Epithelial cell of esophagus (primary cell): ENCODE data around the gene CAVIN4.

DNA sequence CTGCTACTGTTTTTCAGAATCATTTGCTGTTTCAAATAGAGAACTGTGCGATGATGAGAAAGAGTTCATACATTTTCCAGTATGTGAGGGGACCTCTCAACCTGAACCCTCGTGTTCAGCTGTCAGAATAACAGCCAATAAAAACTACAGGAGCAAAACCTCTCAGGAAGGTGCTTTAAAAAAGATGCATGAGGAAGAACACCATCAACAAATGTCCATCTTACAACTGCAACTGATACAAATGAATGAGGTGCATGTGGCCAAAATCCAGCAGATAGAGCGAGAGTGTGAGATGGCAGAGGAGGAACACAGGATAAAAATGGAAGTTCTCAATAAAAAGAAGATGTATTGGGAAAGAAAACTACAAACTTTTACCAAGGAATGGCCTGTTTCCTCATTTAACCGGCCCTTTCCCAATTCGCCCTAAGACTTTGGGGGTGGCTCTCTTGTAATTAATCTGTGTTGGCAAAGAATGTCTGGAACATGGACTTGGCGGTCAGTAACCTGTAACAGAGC lies 22.4 kb upstream of the TMEFF1 start:
- RRBS, result no CpG with 5 or more reads among the region's 6 CpGs

- RRBS, result no CpG with 5 or more reads among the region's 10 CpGs
Observed at GRCh38 chr9:100577852-100578435, at the start of gene CAVIN4. Gene CAVIN4, plus strand, starts transcription at chr9:100578079.

GRCh38 chr9:101323984-101324939 lies 60.5 kb downstream of the BAAT start:
- RRBS, result no CpG with 5 or more reads among the region's 7 CpGs

DNA sequence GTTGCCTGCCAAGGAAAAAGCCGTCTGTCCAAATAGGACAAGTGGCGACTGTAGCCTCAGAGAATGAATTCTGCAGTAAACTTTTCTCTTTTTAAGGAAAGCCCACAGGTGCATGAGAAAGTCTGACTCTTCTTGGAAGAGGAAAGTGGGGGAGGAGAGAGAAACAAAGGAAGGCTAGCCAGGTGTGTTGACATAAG lies 58.5 kb downstream of the BAAT start:
- RRBS, result no CpG with 5 or more reads among the region's 2 CpGs

DNA sequence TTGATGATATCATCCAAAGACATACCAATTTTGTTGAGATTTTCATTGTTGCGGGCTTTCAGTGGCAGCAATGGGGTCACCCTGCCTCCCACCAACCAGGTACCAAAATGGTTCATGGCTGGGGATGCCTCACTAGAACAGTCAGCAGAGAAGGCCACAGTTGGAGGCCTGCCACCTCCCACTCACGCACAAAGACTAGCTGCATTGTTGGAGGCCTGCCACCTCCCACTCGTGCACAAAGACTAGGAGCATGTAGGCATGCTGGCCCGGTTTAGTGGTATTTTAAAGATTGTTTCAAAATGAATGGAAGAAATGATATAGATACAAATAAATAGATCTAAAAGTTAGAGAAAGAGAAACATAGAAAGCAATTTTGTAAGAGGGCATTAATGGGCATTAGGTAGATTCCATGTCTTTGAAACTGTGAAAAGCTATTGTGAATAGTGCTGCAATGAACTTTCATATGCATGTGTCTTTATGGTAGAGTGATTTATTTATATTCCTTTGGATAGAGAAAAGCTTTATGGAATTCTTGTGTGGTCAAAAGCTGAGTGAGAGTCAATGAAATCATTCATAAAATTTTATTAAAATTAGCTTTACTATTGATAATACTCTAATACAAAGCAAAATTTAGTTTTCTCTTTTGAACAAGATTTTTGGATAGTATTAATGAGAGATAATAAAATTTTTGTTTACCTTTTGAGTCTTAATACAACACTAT lies 8.2 kb downstream of the BAAT start:
- RRBS, result no CpG with 5 or more reads among the region's 4 CpGs

GRCh38 chr9:101429783-101430307 lies 5.7 kb downstream of the ALDOB start:
- RRBS, result no CpG with 5 or more reads among the region's 6 CpGs

GRCh38 chr9:101432820-101433967 lies 2.4 kb downstream of the ALDOB start:
- RRBS, result no CpG with 5 or more reads among the region's 6 CpGs

DNA sequence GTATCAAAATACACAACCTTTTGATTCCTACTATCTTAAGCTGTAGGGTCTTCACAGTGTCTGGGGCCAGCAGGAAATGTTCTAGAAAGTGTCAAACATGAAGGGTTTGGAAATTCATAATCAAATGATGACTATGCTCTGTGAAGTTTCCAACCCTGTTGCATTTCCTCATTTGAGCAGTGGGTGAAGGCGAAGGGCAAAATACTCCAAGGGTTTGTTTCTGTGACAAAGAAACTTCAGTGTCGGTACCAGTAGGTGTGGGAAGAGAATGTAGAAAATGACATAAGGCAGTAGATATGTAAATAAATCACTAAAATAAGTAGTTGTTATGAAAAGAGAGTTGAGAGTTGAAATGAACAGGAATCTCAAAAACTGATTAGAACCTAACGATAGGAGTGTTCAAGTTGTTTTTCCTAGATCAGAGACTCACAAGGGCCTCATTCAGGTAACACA lies 542 bp downstream of the ALDOB start:
- RRBS, result no CpG with 5 or more reads among the region's 3 CpGs

DNA sequence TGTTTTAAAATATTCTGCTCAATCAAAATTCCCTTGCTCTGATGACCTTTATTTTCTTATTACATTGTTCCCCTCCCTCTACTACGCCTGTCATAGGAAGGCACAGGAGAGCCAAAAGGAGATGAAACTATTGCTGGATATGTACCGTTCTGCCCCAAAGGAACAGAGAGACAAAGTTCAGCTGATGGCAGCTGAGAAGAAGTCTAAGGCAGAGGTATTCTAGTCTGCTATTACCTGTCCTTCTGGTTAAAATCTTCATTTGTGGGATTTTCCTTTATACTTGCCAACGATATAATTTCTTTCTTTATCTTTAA lies 20.2 kb downstream of the RNF20 start:
- RRBS, result no CpG with 5 or more reads among the region's 3 CpGs

DNA sequence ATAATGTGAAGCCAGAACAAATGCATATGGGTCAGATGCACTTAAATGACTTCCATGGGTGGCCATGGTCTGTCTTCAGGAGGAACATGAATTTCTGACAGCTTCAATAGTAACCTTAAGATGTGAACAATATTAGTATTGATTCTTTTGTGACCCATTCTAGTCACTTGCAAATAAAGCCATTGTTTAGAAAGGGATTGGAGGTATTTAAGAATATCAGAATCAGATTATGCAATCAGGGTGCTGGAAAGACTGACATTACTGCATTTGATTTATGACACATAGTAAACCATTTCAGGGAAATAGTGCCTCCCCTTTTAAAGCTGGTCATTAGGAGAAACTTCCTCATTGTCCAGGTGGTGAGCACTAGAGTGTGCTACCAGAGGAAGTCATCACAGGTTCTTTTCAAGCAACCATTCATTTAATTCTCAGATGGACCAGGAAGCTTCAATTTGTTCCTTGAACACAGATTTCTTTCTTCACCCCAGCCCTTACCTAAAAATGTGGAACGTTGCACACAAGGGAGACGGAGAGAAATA lies 32.1 kb downstream of the GRIN3A start:
- RRBS, result no CpG with 5 or more reads among the region's 2 CpGs

GRCh38 chr9:101706854-101707306 lies 31.6 kb downstream of the GRIN3A start:
- RRBS, result no CpG with 5 or more reads among the region's 1 CpG

DNA sequence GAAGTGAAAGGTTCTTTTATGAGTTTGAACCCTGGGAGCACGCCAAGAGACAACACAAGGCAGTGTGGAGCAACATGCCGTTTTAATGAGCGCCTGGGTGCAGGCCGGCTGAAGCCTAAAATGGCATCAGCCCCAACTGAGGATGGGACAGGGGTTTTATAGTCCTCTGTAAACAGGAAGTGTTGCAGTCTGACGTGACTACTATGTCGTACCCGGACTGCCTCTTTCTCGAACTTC lies 193.7 kb downstream of the CYLC2 start:
- RRBS, result no CpG with 5 or more reads among the region's 8 CpGs

DNA sequence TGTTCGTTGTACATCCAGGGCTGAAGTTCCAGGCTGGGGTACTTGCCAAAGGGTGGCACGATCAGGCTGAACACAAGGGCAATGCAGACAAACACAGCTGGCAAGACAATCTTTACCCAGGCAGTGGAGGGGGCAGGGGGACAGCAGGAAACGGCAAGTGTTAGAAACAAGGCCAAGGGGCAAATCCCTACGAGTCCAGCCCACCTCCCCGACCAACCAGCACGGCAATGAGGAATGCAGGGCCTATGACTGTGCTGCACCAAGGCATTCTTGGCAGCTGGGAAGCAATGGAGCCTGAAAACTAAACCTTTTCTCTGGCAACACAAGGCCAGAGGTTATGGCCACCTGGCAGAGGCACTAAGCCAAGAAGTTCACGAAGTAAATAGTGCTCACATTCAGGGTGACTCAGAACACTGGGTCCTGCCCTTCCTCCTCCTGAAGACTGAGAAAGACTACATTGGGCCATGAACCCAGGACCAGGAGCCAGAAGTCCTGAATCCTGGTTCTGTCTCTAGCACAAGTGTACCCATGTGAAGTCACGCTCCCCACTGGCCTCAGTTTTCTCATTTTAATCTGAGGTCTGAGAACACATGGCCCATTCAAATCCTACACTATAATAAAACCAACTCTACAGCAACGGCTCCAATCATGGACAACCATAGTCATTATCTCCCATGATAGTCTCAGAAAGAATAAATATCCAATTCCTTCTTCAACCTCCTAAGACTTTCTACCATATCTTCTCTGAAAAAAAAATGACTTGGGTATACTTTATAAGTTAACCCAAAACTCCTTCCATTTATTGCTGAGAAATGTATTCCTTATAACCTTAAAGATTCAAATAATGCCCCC lies 47.1 kb downstream of the NIPSNAP3B start:
- RRBS, result no CpG with 5 or more reads among the region's 9 CpGs

DNA sequence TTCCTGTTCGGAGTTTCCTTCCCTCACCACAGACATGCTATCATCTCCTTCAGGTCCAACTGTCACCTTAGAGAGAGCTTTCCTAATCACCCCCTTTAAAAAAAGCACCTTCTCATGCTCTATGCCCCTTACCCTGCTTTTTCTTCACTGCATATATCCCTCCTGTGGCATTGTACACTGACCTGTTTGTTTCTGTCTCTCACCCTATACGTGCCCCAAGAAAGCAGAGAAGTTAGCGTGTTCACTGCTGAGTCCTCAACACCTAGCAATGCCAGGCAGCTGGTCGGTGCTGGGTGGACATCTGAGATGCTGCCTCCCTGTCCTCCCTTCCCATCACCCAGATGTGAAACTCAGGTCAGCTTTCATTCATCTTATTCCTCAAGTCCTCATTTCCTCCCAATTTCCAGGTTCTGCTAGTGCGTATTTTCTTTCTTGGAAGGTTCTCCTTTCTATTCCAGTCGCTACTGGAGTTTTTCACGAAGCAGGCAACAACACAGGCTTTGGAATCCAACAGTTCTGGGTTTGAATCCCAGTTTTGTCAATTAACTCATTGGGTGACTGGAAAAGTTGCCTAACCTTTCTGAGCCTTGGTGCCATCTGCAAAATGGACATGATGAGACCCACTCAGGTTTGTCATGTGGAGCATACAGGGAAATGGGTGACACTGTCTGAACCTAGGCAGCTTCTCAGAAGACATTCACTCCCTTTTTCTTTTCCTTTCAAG lies 79.2 kb downstream of the NIPSNAP3B start:
- RRBS, result no CpG with 5 or more reads among the region's 7 CpGs

- RRBS, result no CpG with 5 or more reads among the region's 13 CpGs
Observed at GRCh38 chr9:104898274-104899306, 29.4 kb downstream of the ABCA1 start.

- RRBS, result no CpG with 5 or more reads among the region's 9 CpGs
Observed at GRCh38 chr9:104904657-104905505, 23.1 kb downstream of the ABCA1 start.

DNA sequence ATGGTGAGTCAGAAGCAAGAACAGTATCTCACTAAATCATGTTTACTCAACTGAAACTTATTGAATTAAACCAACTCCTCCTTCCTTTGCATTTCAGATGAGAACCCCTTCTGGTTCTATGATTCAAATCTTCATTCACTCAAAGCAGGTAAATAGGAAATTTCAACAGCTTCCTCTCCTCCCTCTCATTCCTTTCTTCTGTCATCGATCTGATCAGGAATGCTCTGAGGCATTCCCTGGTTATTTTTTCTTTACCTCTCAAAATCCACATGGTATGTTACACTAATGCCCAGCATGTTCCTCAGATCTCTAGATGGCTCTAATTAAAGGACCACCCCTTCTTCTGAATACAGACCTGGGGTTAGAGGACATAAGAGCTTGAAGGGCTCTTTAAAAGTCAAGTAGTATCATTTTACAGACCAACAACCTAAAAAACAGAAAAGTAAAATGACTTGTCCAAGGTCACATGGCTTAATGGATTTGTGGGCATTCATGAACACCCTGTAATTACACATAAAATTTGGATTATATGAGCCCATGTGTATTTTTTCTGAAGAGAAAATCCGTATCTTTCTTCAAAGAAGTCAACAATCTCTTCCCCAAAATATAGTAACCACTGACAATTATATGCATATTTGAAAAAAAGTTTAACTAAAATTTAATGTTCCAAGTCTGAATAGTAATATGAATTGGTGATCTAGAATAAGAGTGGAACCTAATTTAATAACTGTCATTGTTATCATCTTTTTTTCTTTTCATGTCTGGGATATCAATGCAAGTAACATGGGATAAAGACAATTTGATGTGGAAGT lies 8.1 kb downstream of the ABCA1 start:
- RRBS, result no CpG with 5 or more reads among the region's 2 CpGs

- RRBS, result 6% methylated on average over 3 of the region's 20 CpGs
Observed at GRCh38 chr9:104927633-104927899, 389 bp downstream of the ABCA1 start.

GRCh38 chr9:104990817-104991626 lies 63.1 kb upstream of the ABCA1 start:
- RRBS, result 2% methylated on average over 5 of the region's 35 CpGs

GRCh38 chr9:105026970-105027454 lies 99.1 kb upstream of the ABCA1 start:
- RRBS, result no CpG with 5 or more reads among the region's 3 CpGs